Measurements from ENCODE around the gene AIFM1.

GRCh38 chrX:130108953-130110085, 978 bp downstream of the ELF4 start:
- RRBS = under 1% methylated on average over 12 of the region's 52 CpGs

DNA sequence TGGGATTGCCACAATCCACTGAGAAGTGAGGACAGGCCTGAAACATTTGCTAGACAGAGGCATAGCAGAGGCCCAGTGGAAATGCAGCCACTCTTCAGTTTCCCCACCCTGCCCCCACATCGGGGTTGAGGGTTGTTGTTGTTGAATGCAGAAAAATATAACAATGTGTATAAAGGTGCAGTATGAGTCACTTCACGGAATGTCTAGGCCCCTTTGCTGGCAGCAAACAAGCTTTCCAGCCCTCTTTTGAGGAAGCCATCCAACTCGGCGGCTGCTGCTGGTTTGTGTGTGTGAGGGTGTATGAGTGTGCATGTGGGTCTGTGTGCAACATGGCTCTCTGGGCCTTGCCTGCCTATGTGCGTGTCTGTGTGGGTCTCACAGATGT, 8.1 kb upstream of the ELF4 start:
- RRBS = no CpG with 5 or more reads among the region's 5 CpGs

- RRBS = no CpG with 5 or more reads among the region's 5 CpGs
Measured at GRCh38 chrX:130144600-130145151, 21.0 kb downstream of the AIFM1 start.

- RRBS = no CpG with 5 or more reads among the region's 2 CpGs
Measured at GRCh38 chrX:130163457-130163707, 2.3 kb downstream of the AIFM1 start.

DNA sequence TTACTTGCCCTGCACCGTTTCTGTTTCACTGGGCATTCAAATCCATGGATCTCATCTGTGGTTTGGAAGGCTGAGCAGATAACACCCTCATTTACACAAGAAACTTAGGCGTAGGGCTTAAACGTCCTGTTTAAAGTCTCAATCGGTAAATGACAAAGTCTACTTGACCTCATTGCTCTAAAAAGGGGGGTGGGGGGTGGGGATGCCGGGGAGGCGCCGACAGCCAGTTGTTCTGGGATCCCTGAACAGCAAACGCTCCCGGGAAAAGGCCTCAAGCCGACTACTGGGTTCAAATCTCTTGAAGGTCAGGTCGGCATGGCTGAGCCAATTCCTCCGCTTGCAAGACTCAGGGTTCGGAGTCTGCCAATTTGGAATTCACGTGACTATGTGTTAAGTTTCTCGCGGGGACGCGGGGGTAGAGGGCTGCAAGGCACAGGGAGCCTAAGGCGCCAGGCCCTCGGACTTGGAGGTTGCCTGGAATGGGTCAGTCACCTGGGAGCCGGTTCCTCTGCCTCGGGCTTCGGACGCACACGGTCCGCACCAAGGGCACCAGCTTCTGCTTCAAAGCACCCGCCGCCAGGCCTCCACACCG, 486 bp downstream of the AIFM1 start:
- RRBS = 1% methylated on average over 13 of the region's 29 CpGs

DNA sequence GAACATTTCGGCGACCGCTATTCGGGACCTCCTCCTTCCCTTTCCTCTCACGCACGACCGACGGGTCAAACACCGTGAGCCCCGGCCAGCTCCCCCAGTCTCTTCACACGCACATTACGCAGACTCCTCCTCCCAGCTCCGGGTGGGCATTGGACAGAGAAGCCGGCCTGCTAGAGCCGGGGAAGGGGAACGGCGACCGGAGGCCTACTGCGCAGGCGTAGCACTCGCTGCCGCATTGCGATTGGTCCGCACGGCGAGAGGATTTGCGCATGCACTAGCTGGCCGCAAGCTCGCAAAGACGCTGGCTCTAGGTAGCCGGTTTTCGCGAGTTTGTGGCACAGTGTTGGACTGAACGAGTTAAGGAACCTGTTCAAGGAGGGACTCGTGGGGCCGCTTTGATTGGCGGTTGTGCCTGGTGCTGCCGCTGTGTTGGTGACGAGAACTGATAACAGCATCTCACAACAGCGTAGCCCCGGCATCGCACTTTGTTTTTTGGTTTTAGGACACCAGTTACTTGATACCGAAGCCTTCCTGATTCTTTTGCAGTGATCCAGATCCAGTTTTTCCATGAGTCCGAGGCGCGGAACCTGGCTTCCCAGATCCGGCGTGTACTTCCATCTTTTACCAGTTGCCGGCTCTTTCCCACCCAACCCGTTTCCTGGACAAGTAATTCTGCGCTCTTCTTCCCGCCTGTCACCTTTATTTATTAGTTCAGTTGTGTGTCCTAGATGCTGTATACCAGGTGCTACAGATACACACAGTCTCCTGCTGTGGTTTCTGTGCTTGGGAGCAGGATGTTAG, at the start of gene AIFM1:
TSS of gene AIFM1 (minus strand) at position 191 of the 801 bp plus-strand sequence.
- RRBS = 1% methylated on average over 13 of the region's 52 CpGs

DNA sequence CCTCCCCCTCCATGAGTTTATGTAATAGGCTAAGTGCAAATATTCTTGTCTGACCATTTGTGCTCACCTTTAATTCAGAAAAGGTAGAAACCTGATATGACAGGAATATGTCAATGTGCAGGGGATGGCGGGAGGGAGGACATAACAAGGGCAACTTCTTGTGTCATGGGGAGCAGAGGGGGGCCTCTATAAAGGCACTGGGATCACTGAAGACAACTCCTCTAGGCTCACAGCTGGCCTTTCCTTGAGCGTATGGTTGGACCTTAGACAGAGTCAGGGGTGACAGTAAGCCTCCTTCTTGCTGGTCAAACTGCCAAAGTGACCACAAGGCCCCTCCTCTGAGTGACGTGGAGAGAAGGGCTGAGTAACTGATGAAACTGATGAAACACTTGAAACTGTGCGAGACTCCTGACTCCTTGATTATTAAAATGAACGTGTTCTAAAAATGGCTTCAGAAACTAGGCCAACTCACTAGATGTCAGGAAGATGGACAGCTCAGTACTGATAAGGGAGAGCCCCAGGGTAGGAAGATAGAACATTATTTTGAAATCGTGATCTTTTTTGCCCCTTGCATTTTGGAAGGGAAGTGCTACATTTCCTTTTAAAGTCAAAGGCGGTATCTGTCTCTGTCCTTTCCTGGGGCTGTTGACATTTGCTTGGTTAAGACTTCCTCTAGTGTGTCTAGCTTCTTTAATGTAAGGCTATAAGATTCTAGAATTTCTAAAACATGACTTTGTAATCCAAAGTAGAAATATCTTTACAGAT, 1.5 kb downstream of the RAB33A start:
- RRBS = no CpG with 5 or more reads among the region's 7 CpGs

DNA sequence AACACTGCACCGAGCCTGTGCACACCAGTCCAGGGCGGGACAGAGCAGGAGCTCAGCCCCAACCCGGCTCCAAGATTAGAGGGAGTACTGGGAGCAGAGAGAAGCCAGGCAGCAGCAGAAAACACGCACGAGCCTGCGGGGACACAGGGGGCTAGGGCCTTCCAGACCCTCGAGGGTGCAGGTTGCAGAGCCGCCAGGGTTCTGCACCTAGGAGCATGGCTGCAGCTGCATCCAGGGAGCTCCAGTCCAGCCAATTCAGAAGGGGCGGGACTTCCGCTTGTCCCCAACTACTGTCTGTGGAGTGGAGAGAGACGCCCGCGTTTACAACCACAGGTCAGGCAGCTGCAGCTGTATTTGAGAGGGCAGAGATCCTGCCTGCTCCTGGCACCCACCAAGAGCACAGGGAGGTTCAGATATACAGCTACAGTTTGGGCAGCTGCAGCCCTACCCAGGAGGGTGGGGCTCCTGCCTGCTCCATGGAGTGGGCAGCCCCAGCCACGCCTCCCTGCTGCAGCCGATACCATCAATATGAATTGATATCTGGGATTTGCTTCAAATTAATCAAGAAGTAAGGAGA, 31.0 kb upstream of the ZNF280C start:
- RRBS = no CpG with 5 or more reads among the region's 15 CpGs

DNA sequence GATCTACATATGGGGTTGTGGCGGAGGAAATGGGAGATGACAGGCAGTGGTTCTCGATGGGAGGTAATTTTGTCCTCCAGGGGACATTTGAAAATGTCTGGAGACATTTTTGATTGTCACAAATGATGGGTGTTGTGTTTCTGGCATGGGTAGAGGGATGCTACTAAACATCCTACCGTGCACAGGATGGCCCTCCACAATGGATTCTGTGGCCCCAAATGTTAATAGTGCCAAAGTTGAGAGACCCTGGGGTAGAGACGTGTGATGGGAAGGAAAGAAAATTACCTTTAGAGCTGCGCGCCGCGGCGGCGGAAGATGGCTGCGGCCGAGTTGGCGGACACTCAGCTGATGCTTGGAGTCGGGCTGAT, 93.0 kb downstream of the RBMX2 start:
- RRBS = no CpG with 5 or more reads among the region's 14 CpGs

DNA sequence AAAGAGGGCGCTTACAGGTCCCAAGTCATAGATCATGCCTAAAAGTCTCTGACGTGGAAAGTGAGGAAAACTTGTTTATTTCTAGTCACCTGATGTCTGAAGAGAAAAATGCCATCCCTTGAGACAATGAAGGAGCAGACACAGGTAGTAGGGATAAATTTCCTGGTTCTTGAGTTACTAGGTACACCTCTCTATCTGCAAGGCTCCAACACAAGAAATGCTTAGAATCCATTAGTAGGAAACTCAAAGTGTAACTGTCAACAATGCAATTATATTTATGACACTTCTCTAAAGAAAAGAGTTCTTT, 233.4 kb downstream of the ENOX2 start:
- RRBS = no CpG with 5 or more reads among the region's 2 CpGs

- RRBS = no CpG with 5 or more reads among the region's 3 CpGs
Measured at GRCh38 chrX:130750635-130751137, 152.3 kb downstream of the ENOX2 start.

DNA sequence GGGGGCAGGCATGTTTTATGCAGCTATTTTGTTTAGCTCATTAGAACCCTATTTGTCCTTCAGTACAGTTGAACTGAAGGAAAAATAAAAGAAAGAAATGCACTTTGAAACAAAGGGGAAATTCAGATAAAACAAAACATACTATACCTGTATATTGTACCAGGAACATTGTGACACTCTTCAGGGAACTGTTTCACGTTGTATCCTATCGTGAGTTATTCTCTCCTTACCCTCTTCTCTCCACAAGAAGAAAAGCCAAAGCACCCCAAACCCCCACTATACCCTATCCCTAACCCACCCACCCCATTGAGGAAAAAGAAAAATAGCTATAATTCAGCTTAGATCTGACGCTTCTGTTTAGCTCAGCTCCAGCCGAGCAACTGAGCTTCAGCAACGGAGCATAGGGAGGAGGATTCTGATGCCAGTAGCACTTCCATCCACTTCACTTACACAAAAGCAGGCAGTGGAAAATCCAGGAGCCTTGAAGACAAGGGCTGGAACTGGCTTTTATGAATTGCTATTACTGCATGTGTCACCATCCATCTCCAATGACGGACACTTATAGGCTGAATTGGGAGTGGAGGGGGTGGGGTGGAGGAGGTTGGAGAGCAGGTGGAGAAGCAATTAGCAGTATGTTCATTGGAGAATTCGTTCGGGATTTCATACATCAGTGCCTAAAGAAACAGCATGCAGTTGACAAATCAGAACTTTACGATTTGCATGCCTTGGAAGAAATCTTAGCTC, 15.8 kb downstream of the ENOX2 start:
- RRBS = no CpG with 5 or more reads among the region's 9 CpGs

DNA sequence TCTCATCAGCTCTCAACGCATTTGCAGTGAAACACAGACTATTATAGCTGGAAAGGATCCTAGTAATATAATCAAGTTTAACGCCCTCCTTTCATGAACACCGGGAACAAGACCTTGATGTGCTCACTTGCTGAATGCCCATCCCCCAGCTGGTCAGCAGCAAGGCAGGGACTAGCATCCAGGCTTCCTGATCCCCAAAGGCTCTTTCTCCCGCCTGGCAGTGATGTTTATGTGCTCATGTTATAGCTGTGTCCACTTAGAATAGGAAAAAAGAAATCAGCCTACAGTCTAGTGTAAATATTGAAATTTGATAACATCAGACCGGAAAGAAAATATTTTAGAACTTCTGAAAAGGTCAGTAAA, 24.6 kb downstream of the GPC4 start:
- RRBS = no CpG with 5 or more reads among the region's 5 CpGs

- RRBS = no CpG with 5 or more reads among the region's 4 CpGs
Measured at GRCh38 chrX:133783184-133783837, 202.1 kb downstream of the GPC3 start.

GRCh38 chrX:134544209-134545319, 84.6 kb downstream of the HPRT1 start:
- RRBS = 18% methylated on average over 19 of the region's 59 CpGs

- RRBS = no CpG with 5 or more reads among the region's 31 CpGs
Measured at GRCh38 chrX:134545320-134545984, 85.5 kb downstream of the HPRT1 start.

GRCh38 chrX:134821324-134821953, 14.4 kb downstream of the PABIR3 start:
- RRBS = no CpG with 5 or more reads among the region's 3 CpGs

- RRBS = no CpG with 5 or more reads among the region's 12 CpGs
Measured at GRCh38 chrX:134933722-134934488, 18.8 kb upstream of the MOSPD1 start.

GRCh38 chrX:135293219-135294279, 15.7 kb upstream of the ETDC start:
- RRBS = no CpG with 5 or more reads among the region's 10 CpGs